Kidney epithelial cell (primary cell): ENCODE data around the gene RAB17.

- RAMPAGE, long total RNA = no peak
- RRBS = no CpG with 5 or more reads among the region's 11 CpGs
These were observed 42.5 kb downstream of the COPS8 start for GRCh38 chr2:237128105-237128699.

GRCh38 chr2:237170097-237170326 lies 84.3 kb downstream of the COPS8 start:
- RAMPAGE, long total RNA = no peak
- RRBS = no CpG with 5 or more reads among the region's 1 CpG

- RAMPAGE, long total RNA = no peak
- RRBS = no CpG with 5 or more reads among the region's 3 CpGs
These were observed 149.7 kb downstream of the COPS8 start for GRCh38 chr2:237235404-237235807.

GRCh38 chr2:237335889-237336709 lies 77.9 kb downstream of the COL6A3 start:
- RAMPAGE, long total RNA = no peak
- RRBS = 62% methylated on average over 3 of the region's 17 CpGs

GRCh38 chr2:237351057-237351617 lies 62.8 kb downstream of the COL6A3 start:
- RAMPAGE, long total RNA = no peak
- RRBS = no CpG with 5 or more reads among the region's 9 CpGs

- RAMPAGE, long total RNA = no peak
- RRBS = no CpG with 5 or more reads among the region's 4 CpGs
These were observed 61.5 kb downstream of the COL6A3 start for GRCh38 chr2:237352456-237352777.

DNA sequence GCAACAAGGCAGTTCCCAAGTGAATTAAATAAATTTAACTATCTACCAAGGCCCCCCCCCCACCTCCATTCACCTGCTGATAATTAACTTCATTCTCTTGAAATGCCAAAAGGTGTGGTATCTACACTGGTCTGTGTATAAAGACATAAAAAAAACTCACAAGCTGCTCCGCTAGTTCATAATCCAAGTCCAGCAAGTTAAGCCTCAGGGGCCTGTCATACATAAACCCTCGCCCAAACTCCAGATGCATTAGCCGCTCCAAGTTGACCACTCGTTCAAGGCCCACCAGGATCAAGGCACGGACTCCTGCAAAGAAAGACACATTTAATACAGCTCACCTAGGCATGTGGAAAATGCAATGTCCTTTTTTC lies 50.9 kb downstream of the COL6A3 start:
- RAMPAGE, long total RNA = no peak
- RRBS = no CpG with 5 or more reads among the region's 5 CpGs

DNA sequence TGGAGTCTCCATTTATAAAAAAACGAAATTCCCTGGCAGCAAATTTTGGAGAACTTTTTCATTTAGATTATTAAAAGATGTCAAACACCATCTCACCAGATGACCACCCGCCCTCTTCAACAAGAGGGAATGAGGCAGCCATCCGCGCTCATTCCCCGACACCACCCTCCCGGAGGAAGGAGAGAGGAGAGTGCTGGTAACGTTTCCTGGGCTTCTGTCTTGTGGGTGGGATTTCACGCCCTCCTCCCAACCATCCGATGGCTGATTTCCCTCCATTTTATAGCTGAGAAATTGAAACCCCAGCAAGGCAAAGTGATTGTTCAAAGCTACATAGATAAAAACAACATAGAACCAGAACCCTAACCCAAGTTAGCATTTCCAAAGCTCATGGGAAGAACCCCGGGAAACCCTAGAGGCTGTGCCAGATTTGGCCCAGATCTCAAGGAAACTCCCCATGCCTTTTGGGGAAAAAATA lies 8.6 kb downstream of the COL6A3 start:
- RAMPAGE, long total RNA = no peak
- RRBS = no CpG with 5 or more reads among the region's 10 CpGs

DNA sequence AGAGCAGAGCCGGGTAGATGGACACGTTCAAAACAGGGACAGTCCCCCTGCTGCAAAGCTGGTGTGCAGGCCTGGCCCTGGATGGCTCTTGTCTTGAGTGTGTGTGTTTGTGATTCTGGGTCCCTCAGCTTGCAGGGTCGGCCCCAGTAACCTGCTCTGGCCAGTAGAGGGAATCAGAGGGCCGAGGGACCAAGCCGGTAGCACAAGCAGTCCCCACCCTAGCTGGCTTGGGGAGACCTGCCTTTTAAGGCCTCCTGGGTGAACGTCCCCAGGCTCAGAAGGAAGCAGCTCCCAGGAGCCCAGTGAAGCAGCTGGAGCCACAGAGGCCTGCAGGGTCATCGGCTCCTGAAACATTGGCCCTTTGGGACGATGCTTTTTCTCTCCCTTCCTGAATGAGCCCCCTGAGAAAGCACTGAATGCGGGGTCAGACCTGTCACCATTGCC lies 15.5 kb upstream of the MLPH start:
- RAMPAGE, long total RNA = no peak
- RRBS = no CpG with 5 or more reads among the region's 9 CpGs

GRCh38 chr2:237517500-237518150 lies 30.6 kb downstream of the MLPH start:
- RAMPAGE, long total RNA = no peak
- RRBS = no CpG with 5 or more reads among the region's 3 CpGs

DNA sequence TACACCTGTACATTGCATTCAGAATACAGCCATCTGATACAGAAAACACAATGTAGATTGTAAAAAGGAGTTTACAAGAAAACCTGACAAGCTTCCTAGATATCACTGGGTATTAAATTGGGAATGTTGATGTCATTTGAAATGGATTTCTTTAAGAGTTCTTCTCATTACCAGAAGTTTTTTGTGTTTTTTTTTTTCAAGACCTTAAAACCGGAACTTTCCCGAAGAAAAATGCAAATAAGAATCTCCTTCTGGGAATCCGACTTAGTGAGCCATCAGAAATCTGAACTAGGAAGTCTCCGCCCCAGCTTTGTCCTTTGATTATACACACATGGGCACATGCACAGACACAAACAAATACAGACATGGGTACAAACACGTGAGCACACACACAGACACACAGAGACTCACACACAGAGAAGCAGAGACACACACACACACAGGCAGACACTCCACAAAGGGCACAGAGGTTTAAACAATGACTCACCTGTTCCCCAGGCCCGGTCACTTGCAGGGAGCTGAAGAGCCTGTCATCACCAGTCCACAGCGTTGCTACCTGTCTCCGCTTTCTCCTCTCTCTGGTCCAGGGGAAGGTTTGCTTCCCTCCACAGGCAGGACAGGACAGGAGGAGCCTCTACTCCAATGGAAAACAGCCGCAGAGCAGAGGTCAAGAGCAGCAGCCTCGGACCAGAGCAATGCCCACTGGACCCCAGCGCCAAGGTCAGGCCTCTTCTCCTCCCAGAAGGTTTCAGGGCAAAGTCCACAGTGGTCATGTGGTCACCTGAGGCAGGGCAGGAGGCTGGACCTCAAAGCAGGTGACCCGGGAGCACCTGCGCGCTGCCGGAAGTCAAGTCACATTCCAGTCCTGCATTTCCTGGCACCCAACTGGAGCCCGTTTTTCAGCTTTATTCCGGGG lies at the start of gene RAB17:
RAB17 (minus strand) TSS at position 755 of the 916 bp plus-strand sequence.
- RAMPAGE, long total RNA = no peak
- RRBS = 29% methylated on average over 3 of the region's 17 CpGs

DNA sequence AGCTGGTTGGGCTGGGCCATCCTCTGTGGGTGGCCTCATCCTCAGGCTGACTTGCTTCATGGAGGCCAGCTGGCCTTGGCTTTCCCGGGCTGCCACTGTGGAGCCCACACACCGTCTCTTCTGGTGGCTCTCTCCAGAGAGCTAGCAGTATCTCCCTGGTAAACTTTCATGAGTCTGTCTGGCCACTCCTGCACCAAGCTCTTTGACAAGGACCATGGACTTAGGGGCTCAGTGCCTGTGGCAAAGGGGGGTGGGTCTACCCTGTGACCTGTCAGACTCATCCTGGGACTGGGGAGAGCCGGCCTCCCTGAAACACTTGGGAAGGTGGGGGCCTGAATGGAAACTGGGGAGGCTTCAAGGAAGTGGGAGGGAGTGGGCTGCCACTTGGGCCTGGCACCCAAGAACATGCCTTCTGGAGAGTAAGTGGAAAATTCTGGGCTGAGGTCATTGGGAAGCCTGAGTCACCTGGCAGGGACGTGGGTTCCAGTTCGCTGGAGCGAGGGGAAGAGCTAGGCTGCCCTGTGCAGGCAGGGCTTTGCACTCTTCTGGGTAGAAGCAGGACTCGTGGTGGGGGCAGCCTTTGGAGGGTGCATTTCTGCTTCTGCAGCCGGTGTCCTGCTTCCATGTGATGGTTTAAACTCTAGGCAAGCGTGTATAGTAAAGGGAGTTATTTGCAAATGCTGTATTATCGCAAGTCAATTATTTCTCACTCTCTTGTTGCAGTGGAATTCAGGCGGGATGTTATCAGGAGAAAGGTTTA lies 3.6 kb downstream of the LRRFIP1 start:
- RAMPAGE, long total RNA = no peak
- RRBS = no CpG with 5 or more reads among the region's 11 CpGs

DNA sequence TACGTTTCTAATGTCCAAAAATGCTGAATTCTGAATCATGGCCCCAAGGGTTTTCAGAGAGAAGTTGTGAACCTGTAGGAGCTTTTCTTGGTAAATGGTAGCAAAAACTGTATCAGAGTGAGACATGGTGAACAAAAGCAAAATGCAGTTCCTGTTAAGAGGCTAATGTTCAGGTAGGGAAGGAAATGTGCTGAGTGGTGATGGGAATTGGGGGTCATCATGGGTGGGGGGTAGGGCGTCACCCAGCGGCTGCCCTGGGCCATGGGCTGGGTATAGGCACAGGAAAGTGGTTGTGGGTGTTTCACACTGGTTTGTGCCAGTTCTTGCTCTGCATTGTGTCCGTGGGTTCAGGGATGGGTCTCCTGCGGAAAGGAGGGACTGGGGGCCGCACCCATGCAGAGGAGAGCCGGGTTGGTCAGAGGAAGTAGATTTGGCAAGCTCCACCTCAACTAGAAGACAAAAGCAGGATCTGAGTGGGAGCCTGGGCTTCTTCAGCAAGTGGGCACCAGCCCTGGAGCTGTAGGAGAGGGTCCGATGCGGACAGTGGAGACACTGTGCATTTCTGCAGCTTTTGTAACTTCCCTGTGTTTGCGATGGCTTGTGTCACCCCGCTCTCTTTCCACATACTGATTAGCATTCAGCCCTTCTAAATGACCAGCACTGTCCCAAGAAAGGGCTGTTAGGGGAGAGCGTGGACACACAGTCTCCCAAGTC lies 67.0 kb downstream of the LRRFIP1 start:
- RAMPAGE, long total RNA = no peak
- RRBS = no CpG with 5 or more reads among the region's 12 CpGs

- RAMPAGE, long total RNA = no peak
- RRBS = no CpG with 5 or more reads among the region's 22 CpGs
These were observed 72.5 kb downstream of the LRRFIP1 start for GRCh38 chr2:237699733-237700462.

DNA sequence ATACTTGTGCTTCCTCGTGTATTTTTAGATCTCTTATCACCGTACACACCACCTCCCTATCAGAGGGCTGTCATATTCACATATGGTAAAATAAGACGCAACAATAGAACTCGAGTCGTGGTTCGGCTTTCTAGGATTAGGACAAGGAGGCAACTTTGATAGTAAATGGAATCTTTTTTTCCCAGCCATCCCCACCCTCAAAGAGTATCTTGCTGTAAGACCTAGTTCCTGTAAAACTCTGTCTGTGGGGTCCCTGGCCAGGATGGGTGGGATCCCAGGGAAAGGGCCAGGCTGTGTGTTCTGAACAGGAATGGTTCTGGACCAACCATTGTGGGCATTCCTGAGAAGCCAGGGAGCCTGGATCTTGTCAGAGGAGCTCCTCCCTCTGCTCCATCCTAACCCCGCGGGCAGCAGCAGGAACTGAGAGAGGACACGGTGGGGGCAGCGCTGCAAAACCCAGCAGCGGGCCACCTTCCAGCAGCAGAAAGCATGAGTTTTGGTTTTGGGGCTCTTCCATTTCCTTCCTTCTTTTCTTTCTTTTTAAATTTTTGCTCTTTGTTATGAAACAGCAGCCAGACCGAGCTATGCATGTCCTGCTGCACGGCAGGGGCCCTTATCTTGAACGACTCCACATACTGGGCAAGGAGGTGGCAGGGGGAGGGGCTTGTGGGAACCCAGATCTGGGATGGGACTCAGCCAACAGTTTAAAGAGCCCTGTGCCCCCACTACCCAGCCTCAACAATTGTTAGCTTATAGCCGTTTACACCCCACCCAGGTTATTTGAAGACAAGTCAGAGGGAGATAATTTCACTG lies 75.0 kb downstream of the LRRFIP1 start:
- RAMPAGE, long total RNA = no peak
- RRBS = no CpG with 5 or more reads among the region's 15 CpGs

- RAMPAGE, long total RNA = no peak
- RRBS = no CpG with 5 or more reads among the region's 6 CpGs
These were observed 67.0 kb upstream of the RBM44 start for GRCh38 chr2:237731679-237731968.

GRCh38 chr2:237732959-237733833 lies 65.4 kb upstream of the RBM44 start:
- RAMPAGE, long total RNA = no peak
- RRBS = 70% methylated on average over 2 of the region's 22 CpGs

- RAMPAGE, long total RNA = no peak
- RRBS = no CpG with 5 or more reads among the region's 7 CpGs
These were observed 56.0 kb upstream of the RBM44 start for GRCh38 chr2:237742466-237743056.

- RAMPAGE, long total RNA = no peak
- RRBS = 31% methylated on average over 4 of the region's 23 CpGs
These were observed 4.8 kb downstream of the RAMP1 start for GRCh38 chr2:237864018-237864911.

DNA sequence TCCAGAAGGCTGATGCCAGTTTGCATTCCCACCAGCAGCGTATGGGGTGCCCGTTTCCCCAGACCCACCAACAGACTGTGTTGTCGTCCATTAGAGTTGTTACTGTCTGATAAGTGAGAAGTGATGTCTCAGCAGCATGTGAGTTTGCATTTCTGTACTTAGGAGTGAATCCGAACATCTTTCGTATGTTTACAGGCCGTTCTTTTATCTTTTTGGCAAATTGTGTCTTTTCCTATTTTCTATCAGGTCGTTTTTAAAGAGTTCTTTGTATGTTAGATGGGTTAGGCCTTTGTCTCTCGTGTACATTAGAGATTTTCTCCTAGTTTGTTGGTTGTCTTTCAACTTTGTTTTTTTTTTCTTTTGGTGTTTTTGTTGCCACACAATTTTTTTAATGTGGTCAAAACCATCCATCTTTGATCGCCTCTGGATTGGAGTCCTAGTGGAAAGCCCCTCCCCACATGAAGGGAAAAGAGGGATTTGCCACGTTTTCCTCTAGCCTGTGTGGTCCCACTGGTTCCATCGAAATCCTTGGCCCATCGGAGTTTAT lies 22.2 kb downstream of the RAMP1 start:
- RAMPAGE, long total RNA = no peak
- RRBS = no CpG with 5 or more reads among the region's 12 CpGs